SJCRH30 (cell line): ENCODE data around the gene SLC49A4.

GRCh38 chr3:121820917-121821759 is 13.7 kb downstream of the IQCB1 start:
- RAMPAGE, long total RNA = no peak

DNA sequence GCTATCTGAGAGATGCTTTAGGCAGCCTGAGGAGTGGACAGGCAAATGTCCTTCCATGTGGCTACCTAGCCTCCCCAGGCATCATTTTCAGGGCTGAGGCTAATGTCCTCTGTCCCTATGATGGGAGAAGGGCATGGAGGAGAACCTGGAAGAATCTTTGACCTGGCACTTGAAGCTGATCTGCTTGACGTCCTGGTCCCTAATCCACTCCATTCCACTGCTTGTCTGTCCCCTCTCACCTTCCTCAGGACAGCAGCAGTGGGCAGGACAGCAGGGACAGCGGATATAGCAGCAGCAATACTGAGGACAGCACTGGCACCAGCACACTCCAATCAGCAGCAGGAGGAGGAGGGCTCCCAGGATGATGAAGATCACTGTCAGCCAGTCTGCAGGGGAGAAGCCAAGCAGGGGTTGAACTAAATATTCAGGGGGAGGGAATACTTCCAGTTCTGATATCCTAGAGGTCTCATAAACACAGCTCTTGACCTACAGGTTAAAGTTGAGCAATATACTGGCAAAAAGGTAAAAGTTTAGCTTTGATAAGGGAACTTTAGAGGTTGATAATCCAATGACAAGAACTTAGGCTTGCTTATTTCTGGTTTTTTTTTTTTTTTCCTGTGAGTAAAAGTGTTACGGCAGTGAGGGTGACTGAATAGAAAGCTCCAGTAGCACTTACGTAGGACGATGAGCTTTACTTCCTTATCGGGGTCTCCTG is 20.8 kb downstream of the ILDR1 start:
- RAMPAGE, long total RNA = no peak

- RAMPAGE, long total RNA = no peak
These were observed 8.7 kb downstream of the CD86 start for GRCh38 chr3:122063821-122064265.

DNA sequence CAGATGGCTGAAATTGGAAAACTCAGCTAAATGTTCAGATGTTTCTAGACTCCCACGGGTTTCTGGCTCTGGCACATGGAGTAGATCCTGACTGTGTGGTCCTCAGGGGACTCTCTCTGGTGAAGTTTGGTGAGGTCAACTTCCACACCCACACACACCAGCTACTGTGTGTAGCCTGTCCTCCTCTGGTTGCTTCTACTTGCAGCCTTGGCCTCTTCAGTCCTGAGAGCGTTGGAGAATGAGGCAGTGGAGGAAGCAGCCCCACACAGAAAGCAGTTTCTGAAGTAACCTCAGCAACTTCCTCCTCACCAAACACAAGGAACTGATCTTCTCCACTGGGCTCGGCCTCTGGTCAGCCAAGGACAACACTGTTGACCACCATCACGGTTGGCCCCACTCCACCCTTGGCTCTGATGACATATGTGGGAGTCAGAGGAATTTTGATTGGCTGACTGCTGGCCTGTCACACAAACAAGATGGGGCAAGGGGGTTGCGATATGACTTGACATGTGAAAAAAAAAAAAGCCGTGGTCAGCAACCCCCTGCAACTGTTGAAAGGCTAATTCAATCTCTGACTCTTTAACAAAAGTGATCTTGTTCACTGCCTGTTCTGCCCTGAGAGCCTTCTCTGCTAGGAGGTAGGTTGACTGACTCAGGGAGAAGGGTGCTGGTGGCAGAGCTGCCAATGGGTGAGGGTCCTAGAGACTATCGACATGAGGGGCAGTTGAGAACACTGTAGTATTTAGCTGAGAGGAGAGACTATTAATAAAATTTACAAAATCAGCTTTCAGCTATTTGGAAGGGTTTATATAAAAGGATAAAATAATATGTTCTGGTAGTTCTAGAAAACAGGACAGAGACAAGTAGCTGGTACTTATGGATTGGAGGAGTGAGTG is 19.7 kb downstream of the CD86 start:
- RAMPAGE, long total RNA = no peak

DNA sequence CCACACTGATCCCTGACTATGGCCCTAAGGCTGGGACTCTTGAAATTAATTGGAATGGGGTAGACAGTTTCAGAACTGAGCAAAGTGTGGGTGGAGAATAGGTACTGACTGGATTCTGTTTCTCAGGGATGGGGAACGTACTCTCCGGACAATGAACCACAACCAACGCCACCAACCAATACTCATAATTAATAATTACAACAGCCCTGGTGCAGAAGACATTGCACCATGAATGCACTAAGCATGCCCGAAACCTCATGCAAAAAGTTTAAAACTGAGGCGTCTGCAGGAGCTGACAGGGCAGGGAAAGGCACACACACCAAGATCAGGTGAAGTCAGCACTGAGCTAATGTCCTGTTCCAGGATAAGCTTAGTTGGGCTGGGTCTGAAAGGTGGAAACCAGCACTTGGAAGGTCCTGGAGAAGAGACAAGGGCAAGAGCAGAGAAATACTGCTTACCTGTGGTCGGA is 8.0 kb downstream of the PARP14 start:
- RAMPAGE, long total RNA = no peak

GRCh38 chr3:122698261-122698722 is 17.7 kb downstream of the PARP14 start:
- RAMPAGE, long total RNA = no peak

GRCh38 chr3:122794491-122795707 is at the start of gene SLC49A4:
Gene SLC49A4 (plus strand): TSS chr3:122795069.
- RAMPAGE, long total RNA = no peak

DNA sequence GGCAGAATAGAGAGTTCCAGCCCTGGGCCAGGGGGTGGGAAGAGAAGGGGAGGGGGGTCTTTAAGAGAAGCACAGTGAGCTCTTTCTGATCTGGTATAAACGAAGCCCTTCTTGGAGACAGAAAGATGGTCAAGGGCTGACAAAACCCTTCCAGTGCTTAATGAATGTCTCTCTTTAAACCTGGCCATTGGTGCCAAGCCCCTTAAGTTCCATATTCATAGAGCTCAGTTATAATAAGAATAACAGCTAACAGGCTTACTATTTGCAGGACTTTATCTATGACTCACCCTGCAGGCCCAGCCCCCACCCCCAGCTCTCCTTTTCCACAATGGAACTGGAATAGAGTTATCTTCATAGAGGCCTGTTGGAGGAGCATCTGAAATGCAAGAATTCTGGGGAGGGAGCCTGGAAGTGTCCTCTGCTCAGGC is 52.9 kb downstream of the SEMA5B start:
- RAMPAGE, long total RNA = no peak

GRCh38 chr3:123028361-123028921 is 878 bp upstream of the SEMA5B start:
- RAMPAGE, long total RNA = no peak

DNA sequence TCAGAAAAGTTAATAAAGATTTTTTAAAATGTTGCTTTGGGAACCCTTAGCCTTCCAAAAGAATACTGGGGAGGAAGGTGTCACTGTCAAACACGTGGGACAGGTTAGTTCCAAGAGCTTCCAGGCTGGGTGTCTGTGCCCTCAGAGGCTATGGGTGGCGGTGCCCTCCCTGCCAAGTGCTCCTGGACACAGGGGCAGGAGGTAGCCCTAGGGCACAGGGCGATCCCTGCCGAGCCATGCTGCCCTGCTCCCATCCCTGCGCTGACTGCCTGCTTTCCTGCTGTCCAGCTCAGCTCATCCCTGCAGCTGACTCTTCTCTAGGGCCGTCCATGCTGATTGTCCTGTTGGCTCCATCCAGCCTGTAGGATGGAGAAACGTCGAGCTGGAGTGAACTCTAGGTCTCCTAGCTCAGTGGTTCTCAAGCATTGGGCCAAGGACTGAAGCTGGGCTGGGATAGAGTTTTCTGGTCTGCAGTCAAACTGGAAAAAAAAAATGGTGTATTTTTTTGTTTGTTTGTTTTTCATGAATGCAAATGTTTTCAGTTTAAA is 3.7 kb downstream of the PDIA5 start:
- RAMPAGE, long total RNA = no peak

DNA sequence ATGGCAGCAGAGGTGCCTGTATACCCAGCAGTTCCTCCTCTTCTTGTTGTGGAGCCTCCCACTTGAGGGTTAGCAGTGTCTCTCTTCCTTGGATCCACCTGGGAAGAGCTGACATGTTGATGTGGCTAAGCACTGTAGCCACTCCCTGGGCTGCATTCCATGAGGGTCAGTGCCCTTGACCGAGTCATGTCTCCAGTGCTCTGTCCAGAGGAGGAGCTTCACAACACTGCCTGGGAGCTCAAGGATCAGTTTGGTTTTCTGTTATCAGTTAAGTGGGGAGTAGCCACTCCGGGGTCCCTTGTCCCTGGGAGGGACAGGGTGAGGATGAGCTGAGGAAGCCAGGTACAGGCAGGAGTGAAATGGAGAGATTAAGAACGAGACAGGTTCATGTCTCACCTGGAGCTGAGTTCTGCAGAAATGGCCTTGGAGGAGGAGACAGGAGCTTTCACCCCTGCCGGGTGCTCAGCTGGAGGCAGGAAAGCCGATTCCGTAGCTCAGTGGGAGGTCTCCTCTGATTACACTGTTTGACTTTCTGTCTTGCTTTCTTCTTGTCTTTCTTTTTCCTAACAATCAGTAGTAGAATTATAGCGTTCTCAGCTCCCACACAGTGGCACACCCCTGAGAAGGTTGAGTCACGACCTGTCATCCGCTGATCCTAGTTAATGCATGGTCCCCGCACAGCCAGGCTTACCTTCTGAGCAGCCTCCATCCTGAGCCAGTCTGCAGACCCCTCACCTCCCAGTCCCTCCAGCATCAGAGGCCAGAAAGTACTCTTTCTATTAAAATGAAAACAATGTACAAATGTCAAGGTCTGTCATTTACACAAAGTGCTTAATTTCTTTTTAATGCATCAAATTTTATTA is 57.8 kb upstream of the SEC22A start:
- RAMPAGE, long total RNA = no peak

GRCh38 chr3:123151445-123151971 is 50.2 kb upstream of the SEC22A start:
- RAMPAGE, long total RNA = no peak

DNA sequence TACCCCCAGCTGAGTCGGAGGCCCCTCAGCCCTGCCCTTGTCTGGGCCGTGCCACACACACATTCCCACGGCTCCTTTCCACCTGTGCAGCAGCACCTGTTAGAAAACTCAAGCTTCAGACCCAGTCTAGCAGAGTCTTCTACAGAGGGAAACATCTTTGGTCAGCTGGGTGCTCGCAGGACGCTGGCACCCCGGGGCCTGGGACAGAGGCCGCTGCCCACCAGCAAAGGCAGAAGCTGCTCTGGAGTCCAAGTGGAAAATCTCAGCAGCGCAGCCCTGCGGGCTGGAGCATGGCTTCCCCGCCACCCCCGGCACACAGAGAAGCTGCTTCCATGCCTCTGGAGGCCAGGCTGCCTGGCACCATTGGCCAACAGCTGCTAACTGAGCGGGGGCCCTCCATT is 82.5 kb downstream of the SEC22A start:
- RAMPAGE, long total RNA = no peak

- RAMPAGE, long total RNA = no peak
These were observed 62.9 kb downstream of the ADCY5 start for GRCh38 chr3:123385814-123386492.

DNA sequence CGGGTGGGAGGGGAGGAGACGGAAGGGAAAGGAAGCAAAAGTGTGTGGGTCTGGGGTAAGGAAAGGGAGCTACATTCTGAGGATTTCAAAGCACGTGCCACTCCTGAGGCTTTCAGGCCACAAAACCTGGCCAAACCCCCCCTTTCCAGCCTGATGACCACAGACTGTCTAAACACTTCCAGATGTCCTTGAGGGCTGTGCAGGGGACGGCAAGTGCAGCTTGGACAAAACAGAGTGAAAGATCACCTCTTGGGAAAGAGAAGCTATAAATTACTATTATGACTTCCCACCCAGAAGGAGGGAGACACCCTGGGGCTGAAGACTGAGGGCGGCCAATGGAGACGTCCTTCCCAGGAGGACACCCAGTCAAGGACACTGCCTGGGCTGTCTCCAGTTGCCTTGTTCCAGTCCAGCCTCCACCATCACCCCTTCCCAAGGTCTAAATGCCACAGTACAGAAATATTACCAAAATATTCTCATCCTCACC is 57.7 kb downstream of the ADCY5 start:
- RAMPAGE, long total RNA = no peak

- RAMPAGE, long total RNA = no peak
These were observed 3.0 kb downstream of the ADCY5 start for GRCh38 chr3:123445823-123446420.

- RAMPAGE, long total RNA = no peak
These were observed 972 bp upstream of the ADCY5 start for GRCh38 chr3:123449526-123450597.

DNA sequence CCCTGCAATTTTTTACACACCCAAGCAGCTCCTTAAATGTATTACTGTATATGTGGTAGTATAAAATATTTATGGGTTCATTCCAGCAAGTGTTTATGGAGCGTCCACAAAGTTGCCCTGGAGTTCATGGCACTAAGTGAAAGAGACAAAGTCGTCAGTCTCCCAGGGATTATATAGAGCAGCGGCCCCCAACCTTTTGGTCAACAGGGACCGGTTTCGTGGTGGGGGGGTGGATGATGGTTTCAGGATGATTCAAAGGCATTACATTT is 1.1 kb upstream of the HACD2 start:
- RAMPAGE, long total RNA = no peak

GRCh38 chr3:123602257-123602948 is 17.6 kb upstream of the HACD2 start:
- RAMPAGE, long total RNA = no peak

- RAMPAGE, long total RNA = no peak
These were observed 19.1 kb upstream of the HACD2 start for GRCh38 chr3:123603919-123604458.